ENCODE data around the gene DAB1.

GRCh38 chr1:56331721-56332768 is 247.3 kb downstream of the PLPP3 start:
- RRBS: no CpG with 5 or more reads among the region's 15 CpGs

GRCh38 chr1:56376487-56377249 is 202.7 kb downstream of the PLPP3 start:
- RRBS: no CpG with 5 or more reads among the region's 8 CpGs

DNA sequence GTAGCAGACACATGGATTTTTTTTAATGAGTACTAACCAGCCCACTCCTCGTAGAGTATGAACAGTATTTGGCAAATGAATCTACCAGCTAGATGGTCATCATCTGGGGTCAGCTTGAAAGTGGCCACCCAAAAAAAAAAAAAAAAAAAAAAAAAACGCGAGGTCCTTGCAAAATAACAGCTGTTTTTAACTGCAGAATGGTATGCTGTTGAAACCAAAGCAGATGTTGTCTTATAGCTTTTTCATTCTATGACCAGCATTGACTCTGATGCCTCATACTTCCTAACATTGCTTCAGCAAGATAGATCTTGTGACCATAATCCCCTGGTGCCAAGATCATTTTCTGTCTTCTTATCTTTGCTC is 181.7 kb downstream of the PLPP3 start:
- RRBS: no CpG with 5 or more reads among the region's 3 CpGs

DNA sequence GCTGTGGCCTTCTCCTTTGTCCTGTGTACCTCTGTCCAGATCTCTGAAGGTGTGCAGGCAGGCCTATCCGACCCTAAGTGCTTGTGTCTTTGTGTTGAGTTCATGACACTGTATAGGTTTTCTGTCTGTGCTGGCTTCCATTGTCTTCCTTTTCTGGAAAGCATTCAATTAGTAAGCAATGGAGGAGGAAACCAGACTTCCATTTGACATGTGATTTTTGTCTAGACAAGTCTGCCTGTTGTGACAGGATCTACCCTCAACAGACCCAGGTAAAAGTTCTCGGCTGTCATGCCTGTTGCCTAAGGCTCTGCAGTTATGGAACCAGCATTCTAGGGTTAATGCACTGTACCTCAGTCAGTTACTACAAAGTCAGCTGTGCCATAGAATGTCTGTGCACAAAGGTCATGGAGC is 72.5 kb downstream of the PLPP3 start:
- RRBS: no CpG with 5 or more reads among the region's 2 CpGs

DNA sequence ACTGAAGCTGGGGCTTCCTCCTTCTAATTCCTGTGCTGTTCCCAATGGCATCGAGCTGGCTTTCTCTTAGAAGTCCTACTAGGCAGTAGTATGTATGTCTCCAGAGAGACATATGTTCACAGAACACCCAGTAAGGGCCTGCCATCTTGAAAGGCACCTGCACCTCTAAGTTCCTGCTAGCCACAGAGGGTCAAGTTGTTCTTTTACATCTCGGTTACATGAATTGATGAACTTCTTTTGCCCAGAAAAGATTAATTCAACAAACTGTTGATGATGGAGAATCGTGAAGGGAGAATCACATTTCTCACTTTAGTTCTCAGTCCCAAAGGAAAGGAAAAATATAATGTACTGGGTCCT is 50.1 kb downstream of the PLPP3 start:
- RRBS: no CpG with 5 or more reads among the region's 3 CpGs

GRCh38 chr1:56578518-56578960 is 824 bp downstream of the PLPP3 start:
- RRBS: under 1% methylated on average over 12 of the region's 46 CpGs

GRCh38 chr1:56644496-56644920 is 606 bp upstream of the PRKAA2 start:
- RRBS: no CpG with 5 or more reads among the region's 15 CpGs

- RRBS: no CpG with 5 or more reads among the region's 8 CpGs
These were observed 2.0 kb upstream of the FYB2 start for GRCh38 chr1:56820880-56821835.

DNA sequence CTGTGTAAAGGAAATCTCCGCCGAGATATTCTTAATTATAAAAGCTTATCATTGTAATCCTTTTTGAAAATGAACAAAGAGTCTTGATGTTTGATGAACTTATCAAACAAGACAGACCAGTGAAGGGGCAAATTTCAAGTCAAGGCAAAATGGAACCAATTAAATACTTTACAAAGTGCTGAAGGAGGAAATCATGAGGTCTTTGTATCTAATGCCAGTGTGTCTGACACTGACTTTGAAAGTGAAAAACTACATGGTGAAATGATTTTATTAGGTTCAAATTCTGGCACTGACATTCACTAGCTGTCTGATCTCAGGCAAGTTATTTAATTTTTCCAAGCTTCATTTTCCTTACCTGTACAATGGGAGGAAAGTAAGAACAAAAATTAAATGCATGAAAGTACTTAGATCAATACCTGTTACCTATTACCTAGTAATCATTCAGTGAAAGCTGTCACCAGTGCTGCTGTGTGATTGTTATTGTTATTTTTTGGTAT is 1.4 kb downstream of the C8A start:
- RRBS: no CpG with 5 or more reads among the region's 2 CpGs

- RRBS: no CpG with 5 or more reads among the region's 2 CpGs
These were observed 38.7 kb downstream of the C8B start for GRCh38 chr1:56927237-56927473.

DNA sequence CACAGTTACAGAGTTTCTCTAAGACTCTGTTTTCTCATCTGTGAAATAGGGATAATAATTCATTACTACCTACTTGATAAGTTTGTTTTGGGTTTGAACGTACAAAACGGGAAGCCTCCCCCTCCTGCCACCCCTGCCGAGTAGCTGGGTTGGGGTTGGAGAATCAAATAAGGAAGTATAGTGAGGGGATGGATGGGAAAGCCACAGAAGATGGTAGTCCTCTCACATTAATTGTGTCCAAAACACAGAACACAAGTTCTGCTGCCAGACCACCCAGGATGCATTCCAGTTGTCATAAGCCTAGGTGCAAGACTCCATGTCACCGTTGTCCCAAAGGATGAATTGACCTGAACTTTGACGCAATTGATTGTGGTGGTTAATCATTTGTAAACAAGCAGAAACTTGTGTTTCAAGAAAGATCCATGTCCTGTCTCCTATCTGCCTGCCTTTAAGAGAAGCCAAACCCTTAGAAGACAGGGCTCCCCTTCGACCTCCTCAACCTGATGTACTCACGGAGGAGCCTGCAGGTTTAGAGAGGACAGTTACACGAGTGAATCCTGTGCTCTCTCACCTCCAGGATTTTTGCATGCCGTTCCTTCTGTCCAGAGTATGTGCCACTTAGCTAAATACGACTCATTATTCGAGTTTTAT is 2.0 kb upstream of the C8B start:
- RRBS: no CpG with 5 or more reads among the region's 11 CpGs

- RRBS: no CpG with 5 or more reads among the region's 8 CpGs
These were observed 51.4 kb upstream of the C8B start for GRCh38 chr1:57017114-57017761.

DNA sequence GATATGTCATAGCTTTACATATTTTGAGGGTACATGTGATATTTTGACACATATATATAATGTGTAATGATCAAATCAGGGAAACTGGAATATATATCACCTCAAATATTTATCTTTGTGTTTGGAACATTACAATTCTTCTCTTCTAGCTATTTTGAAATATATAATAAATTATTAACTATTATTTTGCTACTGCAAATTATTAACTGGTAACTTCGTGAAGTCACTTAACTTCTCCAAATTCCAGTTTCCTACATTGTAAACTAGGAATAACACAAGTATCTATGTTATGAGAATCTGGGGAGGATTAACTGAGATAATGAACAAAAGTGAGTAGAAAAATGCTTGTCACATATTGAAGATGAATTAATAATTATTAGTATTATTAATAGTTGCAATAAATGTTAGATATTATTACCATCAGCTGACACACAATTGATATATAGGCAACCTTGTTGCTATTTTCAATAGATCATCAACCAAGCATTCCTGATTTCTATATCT is 193.2 kb downstream of the DAB1 start:
- RRBS: no CpG with 5 or more reads among the region's 1 CpG

- RRBS: no CpG with 5 or more reads among the region's 6 CpGs
These were observed 188.1 kb downstream of the DAB1 start for GRCh38 chr1:57235730-57236259.

- RRBS: 5% methylated on average over 13 of the region's 109 CpGs
These were observed at the start of gene DAB1 for GRCh38 chr1:57423638-57424617. Gene DAB1, minus strand, starts transcription at chr1:57424060.

GRCh38 chr1:58256563-58257058 is 289.9 kb downstream of the OMA1 start:
- RRBS: no CpG with 5 or more reads among the region's 2 CpGs

GRCh38 chr1:58545777-58546538 is 568 bp downstream of the OMA1 start:
- RRBS: 3% methylated on average over 4 of the region's 43 CpGs

GRCh38 chr1:58576285-58576842 is 688 bp downstream of the TACSTD2 start:
- RRBS: 7% methylated on average over 8 of the region's 66 CpGs

DNA sequence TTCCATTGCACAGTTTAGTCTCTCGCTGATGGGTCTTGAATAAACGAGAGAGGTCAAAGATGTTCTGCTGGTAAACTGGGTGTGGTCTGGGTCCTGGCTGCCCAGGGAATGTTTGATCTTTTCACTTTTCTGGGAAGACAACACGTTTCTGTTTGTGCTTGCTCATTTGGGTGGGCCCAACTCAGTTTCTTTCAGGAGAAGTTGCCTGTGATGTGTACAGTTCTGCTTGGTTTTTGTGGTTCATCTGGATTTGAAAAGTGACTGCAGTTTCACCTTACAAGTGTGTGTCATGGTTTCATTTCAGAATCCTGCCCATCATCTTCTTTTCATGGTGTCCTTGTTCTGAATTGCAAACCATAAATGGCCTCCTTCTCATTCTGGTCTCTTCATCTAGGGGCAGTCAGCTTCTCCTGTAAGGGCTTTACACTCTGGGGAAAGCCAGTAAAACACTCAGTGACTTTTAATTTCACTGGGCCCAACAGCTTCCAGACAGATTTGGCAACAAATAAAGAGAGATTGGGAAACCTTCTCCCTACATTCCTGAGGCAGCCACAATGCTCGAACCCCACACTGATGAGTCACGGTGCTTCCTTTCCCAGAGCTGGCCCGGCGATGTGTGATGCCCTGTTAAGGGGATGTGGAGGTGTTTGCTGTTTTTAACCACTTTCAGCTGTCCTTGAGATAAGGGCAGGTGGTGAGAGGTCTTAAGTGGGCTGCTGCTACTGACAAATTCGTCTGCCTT is 7.3 kb upstream of the TACSTD2 start:
- RRBS: no CpG with 5 or more reads among the region's 8 CpGs

Measured in amniotic epithelial cell (primary cell).